Monocyte (primary cell): ENCODE results near the genes RPSA2, ZNF726, POP4, CCNE1 and SLC7A10.

- PRO-cap, 2 experiments, result peak in 2 of 2 experiments; most common plus-strand start chr19:23763014 (in 2); most common minus-strand start chr19:23763061 (in 1)
Measured at GRCh38 chr19:23762599-23763865, at the start of gene RPSA2. Gene RPSA2, plus strand, starts transcription at chr19:23763004.

- PRO-cap, 2 experiments, result peak in 2 of 2 experiments; most common plus-strand start chr19:23914892 (in 2); most common minus-strand start chr19:23914676 (in 1)
Measured at GRCh38 chr19:23914551-23915616, at the start of gene ZNF726. Gene ZNF726, plus strand, starts transcription at chr19:23914886.

GRCh38 chr19:24001106-24001748 is 85.8 kb upstream of the ZNF254 start:
- PRO-cap, 2 experiments, result no peak in any of the 2 experiments

DNA sequence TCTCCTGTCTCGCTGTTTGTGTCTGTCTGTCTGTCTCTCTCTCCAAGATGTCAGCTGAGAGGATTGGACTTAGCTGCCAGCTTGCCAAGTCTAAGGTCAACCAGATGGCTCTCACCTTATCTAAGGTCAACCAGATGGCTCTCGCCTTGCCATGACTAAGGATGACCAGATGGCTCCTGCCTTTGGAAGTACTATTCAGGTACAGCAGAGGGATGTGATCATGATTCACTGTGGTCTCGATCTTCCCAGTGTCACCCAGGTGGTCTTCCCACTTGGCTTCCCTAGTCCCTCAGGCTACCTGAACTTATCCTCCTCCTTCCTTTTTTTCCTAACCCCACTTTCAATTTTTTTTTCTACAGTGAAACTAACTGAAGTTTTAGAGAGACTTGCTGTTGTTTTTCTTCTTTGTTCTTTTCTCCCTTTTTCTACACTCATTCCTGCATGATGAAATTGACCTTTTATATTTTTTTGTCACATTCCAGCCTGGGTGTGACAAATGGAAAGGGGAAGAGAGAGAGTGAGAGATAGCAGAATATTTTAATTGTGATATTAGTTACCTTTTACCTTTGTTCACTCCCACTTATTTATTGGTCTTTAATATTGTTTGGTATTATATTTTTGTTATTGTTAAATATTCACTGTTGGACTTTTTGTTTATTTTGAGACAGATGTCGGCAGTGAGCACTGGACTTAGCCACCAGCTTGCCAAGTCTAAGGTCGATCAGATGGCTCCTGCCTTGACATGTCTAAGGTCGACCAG is 1436.2 kb downstream of the UQCRFS1 start:
- PRO-cap, 2 experiments, result no peak in any of the 2 experiments

DNA sequence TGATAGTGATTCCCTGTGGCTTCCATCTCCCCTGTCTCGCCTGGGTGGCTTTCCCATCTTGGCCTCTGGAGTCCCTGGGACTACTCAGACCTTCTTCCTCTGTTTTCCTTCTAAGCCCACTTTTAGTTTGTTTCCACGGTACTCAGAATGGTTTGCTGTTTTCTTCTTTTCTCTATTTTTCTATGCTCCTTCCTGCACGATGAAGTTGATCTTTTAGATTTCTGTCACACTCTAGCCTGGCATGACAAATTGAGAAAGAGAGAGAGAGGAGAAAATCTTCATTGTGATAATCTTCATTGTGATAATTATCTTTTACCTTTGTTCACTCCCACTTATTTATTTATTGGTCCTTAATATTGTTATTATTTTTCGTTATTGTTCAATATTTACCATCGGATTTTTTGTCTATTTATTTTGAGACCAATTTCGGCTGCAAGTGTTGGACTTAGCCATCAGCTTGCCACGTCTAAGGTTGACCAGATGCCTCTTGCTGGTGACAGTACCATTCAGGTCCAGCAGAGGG is 1435.5 kb downstream of the UQCRFS1 start:
- PRO-cap, 2 experiments, result no peak in any of the 2 experiments

- PRO-cap, 2 experiments, result no peak in any of the 2 experiments
Measured at GRCh38 chr19:28793901-28794141, 419.1 kb downstream of the UQCRFS1 start.

DNA sequence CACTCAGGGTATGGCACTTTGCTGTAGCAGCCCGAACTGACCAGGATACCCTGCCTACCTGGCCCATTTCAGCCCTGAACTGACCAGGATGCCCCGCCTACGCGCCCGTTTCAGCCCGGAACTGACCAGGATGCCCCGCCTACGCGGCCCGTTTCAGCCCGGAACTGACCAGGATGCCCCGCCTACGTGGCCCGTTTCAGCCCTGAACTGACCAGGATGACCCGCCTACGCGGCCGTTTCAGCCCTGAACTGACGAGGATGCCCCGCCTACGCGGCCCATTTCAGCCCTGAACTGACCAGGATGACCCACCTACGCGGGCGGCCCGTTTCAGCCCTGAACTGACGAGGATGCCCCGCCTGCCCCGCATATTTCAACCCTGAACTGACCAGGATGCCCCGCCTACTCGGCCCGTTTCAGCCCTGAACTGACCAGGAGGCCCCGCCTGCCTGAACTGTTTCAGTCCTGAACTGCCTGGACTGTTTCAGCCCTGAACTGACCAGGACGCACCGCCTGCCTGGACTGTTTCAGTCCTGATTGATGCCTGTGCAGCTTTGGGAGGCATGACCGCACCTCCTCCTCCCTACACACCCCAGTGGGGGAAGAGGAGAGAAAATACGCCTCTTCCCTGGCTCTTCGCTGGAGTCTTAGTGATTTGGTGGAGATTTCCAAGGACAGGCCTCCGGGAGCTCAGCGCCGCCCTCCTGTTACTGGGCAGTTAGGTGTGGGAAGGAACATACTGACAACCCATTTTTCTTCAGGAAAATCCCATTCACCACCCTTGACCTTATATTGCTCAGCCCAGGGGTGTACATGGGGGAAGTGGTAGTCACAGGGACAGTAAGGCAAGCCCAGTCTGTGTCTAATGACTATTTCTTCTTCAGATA is 119.8 kb downstream of the UQCRFS1 start:
- PRO-cap, 2 experiments, result no peak in any of the 2 experiments

GRCh38 chr19:29606120-29606443 is at the start of gene POP4:
Gene POP4, plus strand, starts transcription at chr19:29606283.
- PRO-cap, 2 experiments, result peak in 2 of 2 experiments; most common plus-strand start chr19:29606294 (in 2); most common minus-strand start chr19:29606174 (in 2)

DNA sequence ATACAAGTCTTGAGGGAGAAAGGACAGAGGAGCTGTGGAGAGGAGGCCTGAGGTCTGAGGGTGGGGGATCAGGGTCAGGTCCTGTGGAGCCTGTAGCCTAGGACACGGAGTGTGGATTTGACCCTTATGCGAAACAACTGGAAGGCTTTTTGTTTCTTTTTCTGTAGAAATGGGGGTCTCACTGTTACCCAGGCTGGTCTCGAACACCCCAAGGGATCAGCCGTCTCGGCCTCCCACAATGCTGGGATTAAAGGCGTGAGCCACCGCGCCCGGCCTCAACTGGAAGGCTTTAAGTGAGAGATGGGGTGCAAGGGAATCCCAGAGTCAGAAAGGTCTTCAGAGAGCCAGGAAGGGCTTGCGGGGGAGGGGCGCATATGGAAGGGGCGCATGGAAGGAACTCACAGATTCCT is 933 bp upstream of the CCNE1 start:
- PRO-cap, 2 experiments, result no peak in any of the 2 experiments

- PRO-cap, 2 experiments, result no peak in any of the 2 experiments
Measured at GRCh38 chr19:29811263-29812339, at the start of gene CCNE1. Gene CCNE1, plus strand, starts transcription at chr19:29811991.

- PRO-cap, 2 experiments, result peak in 1 of 2 experiments; most common plus-strand start chr19:31316560 (in 1)
Measured at GRCh38 chr19:31316227-31316705, 33.0 kb downstream of the TSHZ3 start.

GRCh38 chr19:32373588-32374256 is 28.3 kb downstream of the ZNF507 start:
- PRO-cap, 2 experiments, result no peak in any of the 2 experiments

DNA sequence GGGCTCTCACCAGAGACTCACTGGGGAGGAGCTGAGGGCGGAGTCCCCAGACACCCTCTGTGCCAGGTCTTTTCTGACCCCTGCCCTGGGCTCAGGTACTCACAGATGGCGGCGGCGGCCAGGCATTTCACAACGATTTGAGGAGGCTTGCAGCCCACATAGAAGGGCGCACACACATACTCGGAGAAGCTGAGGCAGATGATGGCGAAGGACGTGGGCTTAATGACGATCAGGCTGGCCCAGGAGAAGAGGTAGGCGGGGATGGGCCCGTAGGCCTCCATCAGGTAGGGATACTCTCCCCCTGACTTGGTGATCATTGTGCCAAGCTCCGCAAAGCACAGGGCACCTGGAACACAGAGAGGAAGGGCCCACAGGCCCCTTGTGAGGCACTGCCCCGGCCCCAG is 5.6 kb downstream of the SLC7A9 start:
- PRO-cap, 2 experiments, result no peak in any of the 2 experiments

- PRO-cap, 2 experiments, result no peak in any of the 2 experiments
Measured at GRCh38 chr19:33022340-33023275, 42.1 kb downstream of the RHPN2 start.

DNA sequence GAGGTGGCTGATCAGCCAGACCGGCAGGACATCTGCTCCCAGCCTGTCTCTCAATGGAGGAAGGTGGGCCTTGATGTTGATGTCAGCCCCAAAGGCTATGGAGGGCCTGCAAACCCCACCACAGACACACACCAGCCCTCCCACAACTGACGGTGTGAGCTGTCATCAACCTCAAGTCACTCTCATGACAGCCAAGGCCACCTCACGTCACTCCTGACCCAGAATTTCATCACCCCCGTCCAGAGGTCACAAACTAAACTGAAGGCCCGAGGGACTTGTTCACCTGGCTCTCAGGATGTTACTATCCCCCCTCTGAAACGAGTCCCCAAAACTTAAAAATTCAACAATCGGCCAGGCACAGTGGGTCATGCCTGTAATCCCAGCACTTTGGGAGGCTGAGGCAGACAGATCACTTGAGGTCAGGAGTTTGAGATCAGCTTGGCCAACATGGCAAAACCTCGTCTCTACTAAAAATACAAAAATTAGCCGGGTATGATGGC is 25.4 kb downstream of the RHPN2 start:
- PRO-cap, 2 experiments, result no peak in any of the 2 experiments

DNA sequence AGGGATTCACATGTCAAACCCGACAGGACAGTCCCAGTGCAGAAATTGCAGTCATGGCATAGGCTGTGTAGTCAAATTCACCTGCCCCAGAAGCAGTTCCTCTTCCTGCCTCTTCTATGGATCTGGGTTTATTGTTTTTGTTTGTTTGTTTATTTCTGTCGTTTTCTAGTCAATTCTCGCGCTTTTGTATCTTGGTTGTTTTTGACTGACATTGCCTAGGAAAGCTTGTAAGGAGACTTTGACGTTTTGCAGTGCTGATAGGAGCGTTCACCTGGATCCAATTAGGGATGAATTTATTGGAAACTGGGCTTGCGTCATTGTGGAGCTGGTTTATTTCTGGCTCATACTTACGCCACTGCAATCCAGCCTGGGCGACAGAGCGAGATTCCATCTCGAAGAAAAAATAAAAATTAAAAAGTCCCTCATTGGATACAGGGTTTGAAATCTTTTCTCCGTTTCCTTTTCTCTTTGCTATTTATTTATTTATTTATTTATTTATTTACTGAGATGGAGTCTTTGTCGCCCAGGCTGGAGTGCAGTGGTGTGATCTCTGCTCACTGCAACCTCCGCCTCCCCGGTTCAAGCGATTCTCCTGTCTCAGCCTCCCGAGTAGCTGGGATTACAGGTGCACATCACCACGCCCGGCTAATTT is 16.0 kb upstream of the LRP3 start:
- PRO-cap, 2 experiments, result no peak in any of the 2 experiments

DNA sequence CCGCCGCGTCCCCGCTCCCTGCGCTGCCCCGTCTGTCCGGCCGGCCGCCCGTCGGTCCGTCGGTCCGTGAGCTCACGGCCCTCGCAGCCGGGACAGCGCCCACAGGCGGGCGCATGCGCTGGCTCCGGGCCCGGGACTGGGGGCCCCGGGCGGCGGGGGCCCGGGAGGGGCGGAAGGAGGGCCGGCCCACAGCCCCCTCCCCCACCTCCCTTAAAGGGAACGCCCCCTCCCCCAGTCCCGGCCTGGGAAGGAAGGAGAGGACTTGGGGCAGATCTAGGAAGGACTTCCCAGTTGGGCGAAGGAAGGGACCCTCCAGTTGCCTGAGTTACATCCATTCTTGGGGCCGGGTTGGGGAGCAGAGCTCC is at the start of gene SLC7A10:
TSS of gene SLC7A10 (minus strand) at position 138 of the 365 bp plus-strand sequence.
- PRO-cap, 2 experiments, result no peak in any of the 2 experiments

DNA sequence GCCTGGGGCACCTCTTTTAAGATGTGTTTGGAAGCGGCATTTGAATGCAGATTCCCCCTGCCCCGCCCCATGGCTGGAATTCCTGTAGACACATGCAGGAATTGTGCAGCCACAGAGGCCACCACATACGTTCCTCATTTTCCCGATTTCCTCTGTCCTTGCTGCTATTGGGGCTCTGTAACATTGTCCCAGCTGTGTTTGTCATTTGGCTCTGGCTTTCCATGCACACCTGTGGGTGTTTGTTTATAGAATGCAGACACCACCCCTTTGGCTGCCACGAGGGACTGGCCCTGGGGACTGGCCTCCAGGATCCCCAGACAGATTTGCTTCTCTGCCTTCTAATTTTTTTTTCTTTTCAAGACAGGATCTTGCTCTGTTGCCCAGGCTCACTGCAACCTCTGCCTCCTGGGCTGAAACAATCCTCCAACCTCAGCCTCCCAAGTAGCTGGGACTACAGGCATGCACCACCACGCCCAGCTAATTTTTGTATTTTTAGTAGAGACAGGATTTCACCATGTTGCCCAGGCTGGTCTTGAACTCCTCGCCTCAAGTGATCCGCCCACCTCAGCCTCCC is 16.2 kb downstream of the CEBPA start:
- PRO-cap, 2 experiments, result no peak in any of the 2 experiments

- PRO-cap, 2 experiments, result no peak in any of the 2 experiments
Measured at GRCh38 chr19:33293329-33293678, 9.0 kb downstream of the CEBPA start.

GRCh38 chr19:33301936-33302365 is 383 bp downstream of the CEBPA start:
- PRO-cap, 2 experiments, result no peak in any of the 2 experiments